Measurements from ENCODE around the genes MARCKSL1, ZBTB8OS and KIAA1522.

- RRBS: 2% methylated on average over 48 of the region's 102 CpGs
These were observed at the start of gene MARCKSL1 for GRCh38 chr1:32335782-32336672. MARCKSL1 (minus strand) TSS chr1:32336233.

- RRBS: no CpG with 5 or more reads among the region's 9 CpGs
These were observed 3.5 kb downstream of the TSSK3 start for GRCh38 chr1:32365680-32366409.

GRCh38 chr1:32650161-32651080 lies at the start of gene ZBTB8OS:
ZBTB8OS (minus strand) TSS chr1:32650550.
- RRBS: no CpG with 5 or more reads among the region's 53 CpGs

DNA sequence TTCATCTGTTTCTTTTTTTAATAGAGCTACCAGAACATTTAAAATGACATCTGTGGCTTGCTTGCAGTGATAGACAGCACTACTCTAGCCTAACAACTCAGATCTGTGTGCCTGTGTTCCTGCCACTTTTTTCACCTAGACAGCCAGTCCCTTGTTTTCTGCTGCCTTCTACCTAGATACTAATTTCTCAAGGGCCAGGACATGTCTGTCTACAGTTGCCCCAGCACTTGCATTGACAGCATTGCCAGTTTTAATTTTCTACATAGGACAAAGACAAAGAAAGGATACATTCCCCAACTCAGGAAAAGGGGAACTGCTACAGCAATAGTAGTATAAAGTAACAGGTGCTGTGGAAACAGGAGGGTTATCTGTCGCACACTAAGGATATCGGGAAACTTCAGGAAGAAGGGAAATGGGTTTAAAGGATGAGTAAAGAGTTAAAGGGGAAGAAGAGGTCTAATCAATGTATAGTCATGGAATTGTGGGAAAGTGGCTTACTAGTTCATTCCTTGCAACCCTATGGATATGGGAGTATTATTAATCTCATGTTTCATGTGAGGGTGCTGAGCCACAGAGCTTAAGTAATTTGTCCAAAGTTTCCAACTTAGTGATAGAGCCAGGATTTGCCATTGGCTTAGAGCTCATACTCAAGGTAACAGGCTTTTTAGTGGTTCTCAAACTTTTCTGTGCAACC lies 16.2 kb downstream of the SYNC start:
- RRBS: no CpG with 5 or more reads among the region's 2 CpGs

GRCh38 chr1:32741173-32742216 lies at the start of gene KIAA1522:
KIAA1522 (plus strand) TSS chr1:32741830.
- RRBS: 2% methylated on average over 61 of the region's 113 CpGs

DNA sequence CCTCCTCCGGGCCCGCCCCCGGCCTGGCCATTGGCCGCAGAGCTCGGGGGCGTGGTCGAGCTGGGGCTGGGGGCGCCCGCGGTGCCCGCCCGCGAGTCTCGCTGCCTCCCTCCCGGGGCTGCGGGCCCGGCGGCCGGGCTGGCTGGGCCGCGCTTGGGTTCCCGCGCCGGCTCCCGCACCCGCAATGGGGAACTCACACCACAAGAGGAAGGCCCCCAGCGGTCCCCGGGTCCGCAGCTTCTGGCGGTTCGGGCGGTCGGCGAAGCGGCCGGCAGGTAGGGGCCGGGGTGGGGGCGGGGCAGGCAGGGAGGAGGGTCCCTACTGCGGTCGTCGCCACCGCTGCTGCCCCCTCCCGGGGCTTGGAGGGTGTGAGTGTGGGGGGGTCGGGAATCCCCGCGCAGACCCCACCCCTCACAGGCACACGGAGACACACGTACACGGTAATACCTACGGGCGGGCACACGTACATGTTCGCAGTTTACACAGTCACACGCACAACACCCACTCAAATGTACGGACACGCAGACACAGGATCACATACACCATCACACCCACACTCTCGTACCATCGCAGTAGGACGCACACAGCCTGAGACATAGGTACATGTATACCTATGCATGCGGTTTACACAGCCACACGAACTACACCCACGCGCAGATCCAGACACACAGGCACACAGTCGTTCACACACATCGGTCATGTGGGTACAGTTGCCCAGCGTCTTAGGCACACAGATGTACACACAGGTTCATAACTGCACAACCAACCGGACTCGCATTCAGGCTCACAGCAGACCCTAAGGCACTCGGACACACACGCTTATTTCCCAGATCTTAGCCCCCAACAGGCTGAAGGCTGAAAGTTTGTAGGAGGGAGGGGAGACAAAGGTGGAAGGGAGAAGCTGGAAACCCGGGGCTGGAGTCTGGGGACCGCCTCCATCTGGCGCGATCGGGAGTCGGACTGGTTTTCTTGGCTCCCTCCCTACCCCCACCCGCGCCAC lies 12.6 kb downstream of the KIAA1522 start:
- RRBS: 4% methylated on average over 32 of the region's 78 CpGs

DNA sequence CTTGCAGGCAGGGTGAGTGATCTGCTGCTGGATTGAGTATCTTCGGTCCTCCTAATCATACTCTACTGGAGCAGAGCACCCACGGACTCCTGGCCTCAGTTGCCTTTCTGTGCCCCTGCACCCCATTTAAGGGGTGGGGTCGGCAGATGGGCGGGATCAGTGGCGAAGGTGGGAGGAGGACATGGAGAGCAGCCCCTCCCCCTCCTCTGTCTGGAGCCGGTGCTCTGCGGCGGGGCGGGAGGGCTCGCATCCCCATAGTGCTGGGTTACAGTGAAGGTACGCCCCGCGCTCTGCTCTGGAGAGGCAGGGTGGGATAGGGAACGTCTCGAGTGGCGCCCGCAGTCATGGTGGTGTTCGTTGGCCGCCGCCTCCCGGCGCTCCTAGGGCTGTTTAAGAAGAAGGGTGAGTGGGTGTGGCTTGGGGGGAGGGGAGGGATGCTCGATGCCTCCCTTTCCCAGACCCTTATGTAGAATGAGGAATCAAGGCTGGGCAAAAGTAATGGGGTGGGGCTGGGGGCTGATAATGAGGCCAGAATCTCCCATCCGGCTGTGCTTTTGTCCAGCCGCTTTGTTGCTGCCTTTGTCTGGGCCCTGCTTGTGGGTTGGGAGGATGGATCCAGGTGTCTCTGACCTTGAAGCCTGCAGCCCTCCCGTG lies 23.9 kb downstream of the KIAA1522 start:
- RRBS: no CpG with 5 or more reads among the region's 26 CpGs

DNA sequence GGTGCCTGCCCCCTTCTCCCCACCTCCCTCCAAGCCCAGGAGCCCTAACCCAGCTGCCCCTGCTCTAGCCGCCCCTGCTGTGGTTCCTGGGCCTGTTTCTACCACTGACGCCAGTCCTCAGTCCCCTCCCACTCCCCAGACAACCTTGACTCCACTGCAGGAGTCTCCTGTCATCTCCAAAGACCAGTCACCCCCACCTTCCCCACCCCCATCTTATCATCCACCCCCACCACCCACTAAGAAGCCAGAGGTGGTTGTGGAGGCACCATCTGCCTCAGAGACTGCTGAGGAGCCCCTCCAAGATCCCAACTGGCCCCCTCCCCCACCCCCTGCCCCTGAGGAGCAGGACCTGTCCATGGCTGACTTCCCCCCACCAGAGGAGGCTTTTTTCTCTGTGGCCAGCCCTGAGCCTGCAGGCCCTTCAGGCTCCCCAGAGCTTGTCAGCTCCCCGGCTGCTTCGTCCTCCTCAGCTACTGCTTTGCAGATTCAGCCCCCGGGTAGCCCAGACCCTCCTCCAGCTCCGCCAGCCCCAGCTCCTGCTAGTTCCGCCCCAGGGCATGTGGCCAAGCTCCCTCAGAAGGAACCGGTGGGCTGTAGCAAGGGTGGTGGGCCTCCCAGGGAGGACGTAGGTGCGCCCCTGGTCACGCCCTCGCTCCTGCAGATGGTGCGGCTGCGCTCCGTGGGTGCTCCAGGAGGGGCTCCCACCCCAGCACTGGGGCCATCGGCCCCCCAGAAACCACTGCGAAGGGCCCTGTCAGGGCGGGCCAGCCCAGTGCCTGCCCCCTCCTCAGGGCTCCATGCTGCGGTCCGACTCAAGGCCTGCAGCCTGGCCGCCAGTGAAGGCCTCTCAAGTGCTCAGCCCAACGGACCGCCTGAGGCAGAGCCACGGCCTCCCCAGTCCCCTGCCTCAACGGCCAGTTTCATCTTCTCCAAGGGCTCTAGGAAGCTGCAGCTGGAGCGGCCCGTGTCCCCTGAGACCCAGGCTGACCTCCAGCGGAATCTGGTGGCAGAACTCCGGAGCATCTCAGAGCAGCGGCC lies 29.9 kb downstream of the KIAA1522 start:
- RRBS: 94% methylated on average over 3 of the region's 30 CpGs

DNA sequence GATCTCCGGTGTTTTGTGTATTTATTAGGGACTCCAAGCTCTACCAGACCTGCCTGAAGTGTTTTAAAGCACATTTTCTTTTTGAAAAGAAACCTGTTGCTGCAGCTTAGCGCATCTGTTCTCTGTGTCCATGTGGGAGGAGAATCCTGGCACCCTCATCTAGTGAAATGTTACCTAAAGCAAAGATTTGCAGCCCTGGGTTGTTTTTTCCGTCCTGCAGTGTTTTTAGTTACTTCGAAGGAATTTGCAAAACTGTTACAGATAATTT lies 978 bp downstream of the S100PBP start:
- RRBS: no CpG with 5 or more reads among the region's 4 CpGs

DNA sequence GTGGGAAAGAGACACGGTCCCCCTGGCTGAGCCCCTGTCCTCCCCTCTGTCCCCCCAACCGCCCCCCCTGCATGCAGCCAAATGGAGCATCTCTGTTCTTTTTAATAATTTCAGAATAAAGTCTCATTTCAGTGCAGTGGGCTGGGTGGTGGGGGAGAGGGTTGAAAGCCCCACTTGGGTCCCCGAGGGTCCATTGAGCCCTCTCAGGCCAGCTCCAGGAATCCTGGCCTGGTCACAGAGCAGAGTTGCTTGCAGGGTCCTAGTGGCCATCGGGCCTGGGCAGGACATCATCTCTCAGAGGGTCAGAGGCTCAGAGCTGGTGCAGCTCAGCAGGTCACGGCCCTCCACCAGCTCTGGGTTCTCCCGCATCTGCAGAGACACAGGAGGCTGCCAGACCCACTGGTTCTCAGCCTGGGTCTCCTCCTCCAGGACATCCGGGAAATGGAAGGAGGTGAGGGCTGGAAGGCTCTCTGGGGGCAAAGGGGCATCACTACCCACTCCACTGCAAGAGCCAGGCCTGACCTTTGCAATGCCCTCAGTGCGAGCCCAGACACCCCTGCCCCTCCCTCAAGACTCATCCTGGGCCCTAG lies 6.6 kb downstream of the TMEM54 start:
- RRBS: no CpG with 5 or more reads among the region's 8 CpGs

DNA sequence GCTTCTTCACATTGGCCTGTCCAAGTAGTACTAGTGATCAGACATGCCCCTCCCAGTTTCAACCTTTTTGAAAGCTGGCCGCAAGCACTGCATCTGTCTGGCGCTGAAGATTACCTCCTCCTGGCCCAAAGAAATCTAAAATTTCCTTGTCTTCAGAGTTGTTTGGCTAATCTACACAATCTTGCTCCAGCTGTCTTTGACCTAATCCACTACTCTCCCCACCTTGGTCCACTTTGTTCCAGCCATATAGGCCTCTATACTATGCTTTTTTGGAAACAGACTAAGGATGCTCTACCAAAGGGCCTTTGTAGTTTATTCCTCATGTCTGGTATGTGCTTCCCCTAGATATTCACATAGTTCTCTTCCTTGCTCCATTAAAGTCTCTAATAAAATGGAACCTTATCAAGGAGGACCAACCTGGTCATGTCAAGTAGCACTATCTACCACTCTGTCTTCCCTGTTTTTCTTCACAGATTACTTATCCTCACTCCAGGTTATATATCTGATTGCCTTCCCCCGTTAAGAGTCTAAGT lies 31.5 kb upstream of the TMEM54 start:
- RRBS: no CpG with 5 or more reads among the region's 3 CpGs

DNA sequence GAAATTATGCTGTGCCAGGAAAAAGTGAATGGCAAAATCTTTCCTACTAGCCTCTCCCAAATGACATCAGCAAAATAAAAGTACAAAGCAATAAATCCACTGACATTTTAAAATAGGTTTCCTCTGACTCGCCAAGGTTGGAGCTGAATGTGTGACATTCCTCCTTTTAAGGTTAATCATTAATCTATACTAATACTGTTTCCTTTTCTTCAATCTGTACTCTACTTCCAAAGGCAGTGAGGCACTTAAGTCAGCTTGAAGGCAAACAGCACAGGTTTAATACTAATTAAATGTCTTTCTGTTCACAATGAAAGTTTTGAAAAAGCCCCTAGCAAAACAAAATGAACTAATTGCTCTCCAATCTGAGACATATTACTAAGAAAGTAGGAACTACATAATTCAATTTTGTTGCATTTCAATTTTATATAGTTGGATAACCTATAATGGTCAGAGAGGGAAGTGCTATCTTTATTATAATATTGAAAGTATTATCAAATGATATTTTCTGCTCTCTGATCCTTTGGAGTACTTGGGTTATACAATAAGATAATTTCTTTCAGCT lies 15.6 kb downstream of the RNF19B start:
- RRBS: no CpG with 5 or more reads among the region's 1 CpG

GRCh38 chr1:32956845-32957570 lies 7.6 kb downstream of the RNF19B start:
- RRBS: no CpG with 5 or more reads among the region's 4 CpGs

DNA sequence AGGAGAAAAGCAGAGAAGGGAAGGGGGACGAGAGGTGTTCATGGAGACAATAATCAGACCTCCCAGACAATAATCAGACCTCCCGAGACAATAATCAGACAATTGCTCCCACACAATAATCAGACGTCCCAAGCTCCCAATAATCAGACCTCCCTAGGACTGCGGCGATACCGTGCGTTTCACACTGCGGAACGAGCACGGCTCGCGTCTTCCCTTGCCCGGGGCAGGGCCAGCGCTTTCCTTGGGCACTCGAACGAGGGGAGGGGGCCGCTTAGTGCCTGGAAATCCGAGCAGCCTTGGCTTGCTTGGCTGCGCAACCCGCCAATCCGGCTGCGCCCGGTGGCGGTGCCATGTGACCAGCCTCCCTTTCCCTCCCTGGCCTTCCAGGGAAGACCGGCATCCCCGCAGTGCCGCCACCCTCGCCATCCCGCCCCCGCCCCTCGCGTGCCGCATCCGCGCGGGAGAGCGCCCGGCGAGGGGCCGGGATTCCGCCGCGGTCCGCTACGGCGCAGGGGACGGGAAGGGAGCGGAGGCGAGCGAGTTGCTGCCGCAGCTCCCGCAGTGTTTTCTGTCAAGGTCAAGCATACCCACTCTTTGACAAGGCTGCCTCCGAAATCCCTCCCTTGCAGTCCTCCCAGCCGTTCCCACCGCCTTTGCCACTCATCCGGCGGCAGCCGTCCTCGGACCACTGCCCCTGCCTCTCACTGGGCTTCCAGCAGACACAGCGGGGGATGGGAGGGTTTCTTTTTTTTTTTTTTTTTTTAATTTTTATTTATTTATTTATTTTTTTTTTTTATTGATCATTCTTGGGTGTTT lies 8.3 kb upstream of the RNF19B start:
- RRBS: 41% methylated on average over 21 of the region's 60 CpGs

- RRBS: no CpG with 5 or more reads among the region's 3 CpGs
These were observed 33.9 kb downstream of the AK2 start for GRCh38 chr1:33002559-33003406.

DNA sequence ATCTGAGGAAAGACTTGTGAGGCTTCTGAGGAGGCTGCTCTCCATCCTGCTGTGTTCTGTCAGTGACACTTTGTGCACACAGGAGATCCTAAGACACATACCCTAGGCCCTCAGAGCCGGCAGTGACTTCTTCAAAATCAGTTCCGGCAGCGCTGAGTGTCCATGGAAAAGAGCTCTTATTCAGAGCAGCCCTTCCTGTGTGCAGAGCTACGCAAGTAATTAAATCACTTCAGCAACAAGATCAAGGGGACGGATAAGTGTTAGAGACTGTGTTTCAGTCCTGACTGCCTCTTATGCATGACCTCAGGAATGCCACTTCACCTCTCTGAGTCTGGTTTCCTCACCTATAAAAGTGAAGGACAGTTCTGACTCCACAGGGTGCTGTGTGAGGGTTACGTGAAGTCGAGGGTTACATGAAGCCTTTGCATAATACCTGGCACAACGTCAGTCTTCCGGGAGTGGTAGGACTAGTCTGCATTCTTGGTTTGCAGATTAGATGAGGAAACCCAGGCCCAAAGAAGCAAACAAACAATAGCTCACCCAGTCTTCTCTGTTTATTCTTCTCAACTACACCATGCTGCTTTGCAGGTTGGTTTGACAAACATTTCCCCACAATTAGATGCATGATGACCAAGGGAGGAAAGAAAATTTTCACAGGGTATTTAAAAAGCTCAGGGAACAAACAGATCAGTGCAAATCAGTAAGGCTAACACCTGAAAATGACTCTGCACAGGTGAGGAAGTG lies 28.2 kb downstream of the AK2 start:
- RRBS: no CpG with 5 or more reads among the region's 9 CpGs

GRCh38 chr1:33045273-33045703 lies 8.6 kb upstream of the AK2 start:
- RRBS: no CpG with 5 or more reads among the region's 2 CpGs

DNA sequence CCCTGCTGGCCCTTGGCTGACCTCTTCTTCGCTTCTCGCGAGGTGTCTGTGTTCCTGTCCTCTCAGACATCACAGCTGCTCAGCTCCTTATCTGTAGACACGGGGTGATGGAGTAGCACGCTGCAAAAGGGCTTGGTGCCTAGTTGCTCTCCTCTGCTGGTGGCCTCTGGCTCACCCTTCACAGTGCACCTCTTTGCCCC lies 18.6 kb upstream of the AK2 start:
- RRBS: no CpG with 5 or more reads among the region's 5 CpGs

DNA sequence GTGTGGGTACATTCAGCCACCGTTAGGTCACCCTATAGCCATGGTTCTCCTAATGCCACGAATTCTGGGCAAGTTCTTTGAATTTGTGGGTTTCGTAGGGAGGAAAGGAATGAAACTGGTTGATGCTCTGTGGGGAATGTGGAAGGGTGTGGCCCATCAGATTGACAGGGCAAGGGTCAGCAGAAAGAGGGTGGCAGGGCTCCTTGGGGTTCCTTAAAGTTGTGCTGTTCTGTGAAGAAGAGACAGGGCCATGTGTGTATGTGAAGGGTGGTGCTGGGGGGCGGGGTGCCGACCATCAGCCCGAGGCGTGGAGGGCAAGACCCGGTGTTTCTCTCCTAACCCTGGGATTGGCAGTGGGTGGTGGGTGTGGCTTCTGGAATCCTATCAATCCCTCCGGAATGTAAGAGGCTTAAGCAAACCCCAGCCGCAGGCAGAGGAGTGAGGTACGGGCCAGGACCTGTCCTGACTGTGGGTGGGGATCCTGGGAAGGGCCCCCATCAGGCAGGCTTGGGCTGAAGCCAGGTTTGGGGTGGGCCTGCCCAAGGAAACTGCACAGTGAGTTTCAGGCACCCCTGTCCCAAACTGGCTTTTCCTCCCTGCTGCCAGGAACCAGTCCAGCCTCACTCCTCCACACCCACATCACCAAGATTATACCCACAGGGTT lies 35.3 kb upstream of the ZNF362 start:
- RRBS: 83% methylated on average over 2 of the region's 11 CpGs